Measurements from ENCODE around the genes RNF166 and SPG7.

- RRBS: no CpG with 5 or more reads among the region's 17 CpGs
Observed at GRCh38 chr16:88619689-88620577, 18.4 kb upstream of the IL17C start.

- RRBS: no CpG with 5 or more reads among the region's 16 CpGs
Observed at GRCh38 chr16:88641924-88642582, 3.7 kb downstream of the IL17C start.

DNA sequence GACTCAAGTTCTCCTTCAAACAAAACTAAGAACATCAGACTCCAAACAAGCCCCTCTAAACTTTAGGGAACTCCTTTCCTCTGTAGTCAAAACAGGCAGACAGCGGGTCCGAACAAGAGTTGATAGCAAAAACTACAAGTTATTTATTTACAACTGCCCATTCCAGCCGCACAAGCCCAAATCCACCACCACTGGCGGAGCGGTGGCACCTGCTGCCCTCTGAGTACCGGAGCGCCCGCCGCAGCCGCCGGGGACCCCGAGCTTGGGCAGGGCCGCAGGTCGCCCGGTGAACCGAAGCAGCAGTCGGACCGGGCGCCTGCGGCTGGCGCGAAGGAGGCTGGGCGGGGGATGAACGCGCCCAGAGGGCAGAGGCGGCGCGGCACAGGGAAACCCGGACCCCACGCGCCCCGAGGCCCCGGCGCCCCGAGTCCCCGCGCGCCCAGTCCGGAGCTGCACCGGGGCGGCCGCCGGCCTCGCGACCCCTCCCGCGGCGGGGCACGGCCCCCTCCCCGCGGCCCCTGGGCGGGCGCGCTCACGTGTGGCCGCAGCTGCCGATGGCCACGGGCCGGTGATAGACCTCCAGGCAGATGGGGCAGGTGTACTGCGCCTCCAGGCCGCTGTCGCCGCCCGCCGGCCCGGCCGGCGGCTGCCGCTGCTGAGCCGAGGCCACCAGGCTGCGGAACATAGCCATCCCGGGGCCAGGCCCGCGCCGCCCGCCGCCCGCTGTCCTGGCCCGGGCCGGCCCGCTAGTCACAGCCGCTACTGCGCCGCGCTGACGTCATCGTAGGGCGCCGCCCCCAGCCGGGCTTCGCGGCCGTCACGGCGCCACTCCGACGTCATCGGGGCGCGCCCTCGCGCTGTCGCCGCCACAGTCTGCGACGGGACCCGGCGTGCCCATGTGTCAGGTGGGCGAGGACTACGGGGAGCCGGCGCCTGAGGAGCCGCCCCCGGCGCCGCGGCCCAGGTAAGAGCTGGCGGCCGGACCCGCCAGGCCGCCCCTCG is at the start of gene RNF166:
Gene RNF166, minus strand, starts transcription at position 774 of the 1,002 bp plus-strand sequence.
- RRBS: 1% methylated on average over 60 of the region's 122 CpGs

DNA sequence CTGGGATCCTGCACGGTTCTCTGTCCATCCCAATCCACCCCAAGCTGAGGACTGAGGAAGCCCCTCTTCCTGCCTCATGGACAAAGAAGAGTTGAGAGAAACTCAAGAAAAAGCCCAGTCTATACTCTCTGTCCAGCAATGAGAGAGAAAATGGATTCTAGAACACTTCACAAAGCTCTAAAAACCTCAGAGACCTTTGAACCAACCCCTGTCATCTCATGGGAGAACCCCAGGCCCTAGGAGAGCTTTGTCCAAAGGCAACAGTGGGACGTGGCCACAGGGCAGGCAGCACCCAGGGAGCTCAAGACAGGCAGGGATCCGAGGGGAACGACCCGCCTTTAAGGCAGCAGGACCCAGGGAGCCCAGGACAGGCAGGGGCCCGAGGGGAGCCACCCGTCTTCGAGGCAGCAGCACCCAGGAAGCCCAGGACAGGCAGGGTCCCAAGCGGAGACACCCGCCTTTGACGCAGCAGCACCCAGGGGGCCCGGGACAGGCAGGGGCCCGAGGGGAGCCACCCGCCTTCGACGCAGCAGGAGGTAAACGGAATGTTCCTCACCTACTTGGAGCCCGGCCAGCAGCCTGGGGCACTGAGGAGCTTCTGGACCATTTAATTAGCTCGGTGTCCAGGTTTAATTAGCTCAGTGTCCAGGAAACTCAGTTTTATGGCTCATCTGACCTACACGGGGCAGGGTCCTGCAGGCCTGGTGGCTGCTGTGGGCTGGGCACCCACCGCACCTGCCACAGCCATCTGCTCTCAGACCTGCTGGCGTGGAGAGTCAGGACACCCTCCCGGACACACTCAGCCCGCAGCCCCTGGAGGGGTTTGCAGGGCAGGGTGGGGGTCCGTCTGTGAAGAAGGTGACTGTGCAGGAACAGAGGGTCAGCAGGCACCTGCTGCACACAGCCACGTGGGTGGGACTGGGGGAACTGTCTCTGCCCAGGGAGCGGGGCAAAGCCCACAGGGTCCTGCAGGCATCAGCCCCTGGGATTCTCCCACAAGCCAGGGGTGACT is 24.5 kb downstream of the PIEZO1 start:
- RRBS: 88% methylated on average over 5 of the region's 27 CpGs

- RRBS: no CpG with 5 or more reads among the region's 17 CpGs
Observed at GRCh38 chr16:88780959-88781624, 3.9 kb downstream of the PIEZO1 start.

DNA sequence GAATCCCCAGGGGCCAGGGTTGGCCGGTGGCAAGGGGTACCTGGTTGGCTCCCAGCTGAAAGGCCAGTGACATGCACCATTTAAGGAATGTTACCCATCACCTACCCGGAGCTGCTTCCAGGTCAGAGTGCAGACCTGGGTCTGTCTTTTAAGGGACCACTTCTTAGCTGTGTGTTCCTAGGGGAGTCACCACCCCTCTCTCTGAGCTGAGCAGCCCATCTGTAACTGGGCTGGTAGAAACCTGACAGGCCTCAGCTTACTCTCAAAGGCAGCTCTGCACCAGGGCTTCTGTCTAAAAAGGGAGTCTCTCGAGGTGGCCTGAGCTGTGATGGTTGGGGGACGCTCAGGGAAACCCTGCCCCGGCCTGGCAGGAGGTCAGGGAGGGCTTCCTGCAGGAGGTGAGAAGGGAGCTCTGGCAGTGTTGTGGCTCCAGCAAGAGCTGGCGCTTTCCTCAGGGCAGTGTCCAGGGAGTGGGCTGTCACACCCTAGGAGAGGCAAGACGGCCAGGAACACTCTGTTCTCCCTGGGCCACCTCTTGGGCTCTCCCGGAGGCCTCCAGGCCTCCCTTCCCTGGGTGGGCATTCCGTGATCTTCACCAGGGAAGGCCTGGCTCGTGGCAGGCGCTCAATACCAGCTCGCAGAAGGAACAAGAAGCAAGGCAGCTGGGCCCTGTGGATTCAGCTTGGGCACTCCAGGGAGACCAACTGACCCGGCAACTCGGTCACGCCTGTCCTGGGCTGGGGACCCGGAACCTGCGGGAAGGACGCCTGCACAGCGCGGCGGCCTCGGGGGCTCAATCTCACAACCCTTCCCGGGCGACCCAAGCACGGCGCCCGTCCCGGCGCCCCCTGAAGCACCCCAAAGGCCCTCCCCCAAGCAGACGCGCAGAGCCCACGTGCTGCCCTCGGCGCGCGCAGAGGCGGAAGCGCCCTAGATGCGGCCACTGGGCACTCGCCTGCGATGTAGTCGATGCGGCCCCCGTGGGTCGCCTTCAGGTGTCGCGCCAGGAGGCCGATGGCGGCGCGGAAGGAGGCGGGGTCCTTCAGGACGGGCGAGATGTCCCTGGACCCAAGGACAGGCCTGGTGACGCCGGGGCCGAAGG is 782 bp downstream of the APRT start:
- RRBS: 5% methylated on average over 10 of the region's 57 CpGs

- RRBS: no CpG with 5 or more reads among the region's 44 CpGs
Observed at GRCh38 chr16:88838781-88839435, 17.8 kb downstream of the GALNS start.

DNA sequence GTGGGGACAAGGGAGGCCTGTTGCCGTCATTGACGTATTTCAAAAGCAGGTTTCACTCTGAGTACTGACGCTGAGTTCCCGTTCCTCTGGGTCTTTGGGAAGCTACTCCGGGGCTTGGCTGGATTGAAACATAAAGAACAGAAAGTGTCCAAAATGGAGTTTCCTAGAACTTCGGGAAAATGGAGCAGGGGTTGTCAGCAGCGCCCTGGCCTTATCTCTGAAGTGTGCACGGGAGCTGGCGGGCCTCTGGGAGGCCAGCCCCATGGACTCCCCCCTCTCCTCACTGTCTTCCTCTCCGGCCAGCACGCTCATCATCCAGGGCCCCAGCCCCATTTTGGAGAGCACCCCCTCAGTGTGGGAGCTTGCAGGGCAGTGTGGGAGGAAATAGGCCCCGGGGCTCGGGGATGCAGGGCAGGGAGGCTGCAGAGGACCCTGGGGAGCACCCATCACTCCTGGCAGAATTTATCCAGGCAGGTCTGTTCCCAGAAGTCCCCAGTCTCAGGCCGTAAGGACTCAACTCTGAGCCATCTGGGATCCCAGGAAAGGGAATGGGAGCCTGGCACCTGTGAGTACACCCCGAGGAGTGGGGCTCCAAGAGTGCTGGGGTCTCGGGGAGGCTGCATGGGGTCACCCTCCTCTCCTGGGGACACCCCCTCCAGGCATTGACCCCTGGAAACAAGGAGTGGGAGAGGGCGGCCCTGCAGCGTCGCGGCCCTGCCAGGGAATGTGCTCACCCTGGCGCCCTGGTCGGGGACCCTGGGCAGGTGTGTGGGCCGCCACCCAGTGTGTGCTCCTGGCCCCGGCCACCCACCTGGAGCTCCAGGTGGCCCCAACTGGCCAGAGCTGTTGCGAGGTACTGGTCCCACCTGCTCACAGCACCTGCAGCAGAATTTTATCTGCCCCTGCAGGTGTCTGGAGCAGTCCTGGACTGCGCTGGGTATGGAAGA is 5.0 kb upstream of the PABPN1L start:
- RRBS: 19% methylated on average over 3 of the region's 26 CpGs

DNA sequence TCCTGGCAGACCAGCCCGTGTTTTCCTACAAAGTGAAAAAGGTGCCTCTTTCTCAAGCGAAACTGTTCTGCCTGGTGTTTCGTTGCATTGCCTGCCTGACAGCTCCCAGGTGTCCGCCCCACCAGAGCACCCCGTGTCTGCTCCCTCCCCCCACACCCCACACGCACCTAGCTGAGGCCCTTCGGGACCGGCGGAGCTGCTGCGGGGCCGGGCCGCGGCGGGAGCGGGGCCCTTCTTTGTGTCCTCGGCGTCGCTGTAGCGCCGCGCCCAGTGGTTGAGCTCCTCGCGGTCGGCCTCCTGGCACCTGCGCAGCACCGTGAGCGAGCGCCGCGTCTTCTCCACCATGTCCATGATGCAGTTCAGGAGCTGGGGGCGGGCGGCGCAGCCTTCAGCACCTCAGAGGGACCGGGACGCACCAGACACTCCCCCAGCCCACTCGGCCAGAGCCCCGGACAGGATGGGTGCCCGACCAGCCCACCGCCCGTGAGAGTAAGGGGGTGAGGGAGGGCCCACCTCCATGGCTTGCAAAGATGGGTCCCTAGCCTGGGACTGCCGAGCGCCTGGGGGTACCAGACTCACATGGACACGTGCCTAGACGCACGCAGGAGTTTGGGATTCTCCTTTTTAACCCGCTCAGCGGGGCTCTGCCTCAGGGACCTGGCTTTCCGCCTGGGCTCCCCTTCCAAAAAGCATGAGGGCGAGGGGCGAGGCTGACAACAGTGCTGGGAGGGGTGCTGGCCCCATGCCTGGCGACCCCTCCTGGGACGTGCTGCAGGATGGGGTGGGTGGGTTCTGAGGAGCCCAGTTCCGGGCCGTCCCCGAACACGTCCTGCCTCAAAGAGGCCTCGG is 14.9 kb upstream of the PABPN1L start:
- RRBS: 95% methylated on average over 4 of the region's 57 CpGs

DNA sequence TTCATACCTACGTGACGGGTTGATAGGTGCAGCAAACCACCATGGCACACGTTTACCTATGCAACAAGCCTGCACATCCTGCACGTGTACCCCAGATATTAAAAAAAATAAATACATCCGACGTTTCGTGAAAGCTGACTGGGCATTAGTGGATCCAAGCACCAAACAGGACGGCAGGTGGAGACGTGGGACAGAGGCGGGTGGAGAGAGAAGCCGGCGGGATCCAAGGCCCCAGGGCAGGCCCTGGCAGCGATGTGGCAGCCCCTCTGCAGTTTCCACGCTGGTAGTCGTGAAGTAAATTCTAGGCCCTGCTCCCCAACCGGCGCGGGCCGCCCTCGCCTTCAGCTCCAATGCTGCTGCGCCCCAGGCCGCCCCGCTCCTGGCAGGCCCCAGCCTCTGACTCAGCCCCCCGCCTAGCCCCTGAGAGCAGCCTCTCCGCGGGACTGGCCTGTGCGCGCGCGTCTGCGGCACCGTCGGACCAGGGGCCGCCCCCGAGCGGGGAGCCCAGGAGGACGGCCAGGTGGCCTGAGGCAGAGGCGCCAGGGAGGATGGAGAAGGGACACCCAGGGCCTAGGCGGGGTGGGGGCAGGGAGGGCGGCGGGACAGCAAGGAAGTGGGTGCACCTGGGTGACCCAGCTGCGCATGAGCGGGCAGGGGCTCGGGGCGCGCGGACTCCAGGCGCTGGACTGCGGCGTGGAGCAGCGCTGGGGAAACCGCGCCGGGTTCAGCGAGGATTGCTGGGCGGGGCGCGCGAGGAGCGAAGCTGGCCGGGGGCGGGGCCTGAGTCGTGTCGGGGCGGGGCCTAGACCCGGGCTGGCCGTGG is 29.4 kb downstream of the ZNF778 start:
- RRBS: 9% methylated on average over 15 of the region's 67 CpGs

GRCh38 chr16:89266999-89267457 is 49.5 kb downstream of the ZNF778 start:
- RRBS: no CpG with 5 or more reads among the region's 14 CpGs

- RRBS: no CpG with 5 or more reads among the region's 49 CpGs
Observed at GRCh38 chr16:89270071-89271175, 52.9 kb downstream of the ZNF778 start.

DNA sequence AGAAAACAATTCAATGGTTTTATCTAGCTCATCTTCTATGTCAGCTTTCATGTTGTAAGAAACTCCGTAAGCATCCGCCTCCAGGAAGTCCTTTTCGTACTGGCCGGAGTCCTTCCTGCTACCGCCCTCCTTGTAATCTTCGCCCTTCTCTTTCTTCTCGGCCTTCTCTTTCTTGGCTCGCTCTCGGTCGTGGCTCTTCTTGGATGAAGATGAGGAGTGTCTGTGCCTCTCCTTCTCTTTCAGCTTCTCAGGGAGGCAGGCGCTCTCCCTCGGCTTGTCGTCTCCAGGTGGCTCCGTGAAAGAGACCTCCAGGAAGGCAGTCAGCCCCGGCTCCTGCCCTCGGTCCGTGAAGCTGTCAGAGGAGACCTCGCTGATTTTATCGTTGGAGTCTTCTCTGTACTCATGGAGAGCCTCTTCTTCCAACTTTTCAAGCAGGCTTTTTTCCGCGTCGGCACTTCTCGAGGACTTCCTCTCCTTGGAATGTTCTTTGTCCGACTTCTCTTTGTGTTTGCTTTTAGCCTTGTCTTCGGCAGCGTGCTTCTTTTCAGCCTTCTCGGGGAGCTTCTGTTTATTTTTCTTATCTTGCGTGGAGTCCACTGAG is 64.9 kb downstream of the ZNF778 start:
- RRBS: no CpG with 5 or more reads among the region's 28 CpGs

DNA sequence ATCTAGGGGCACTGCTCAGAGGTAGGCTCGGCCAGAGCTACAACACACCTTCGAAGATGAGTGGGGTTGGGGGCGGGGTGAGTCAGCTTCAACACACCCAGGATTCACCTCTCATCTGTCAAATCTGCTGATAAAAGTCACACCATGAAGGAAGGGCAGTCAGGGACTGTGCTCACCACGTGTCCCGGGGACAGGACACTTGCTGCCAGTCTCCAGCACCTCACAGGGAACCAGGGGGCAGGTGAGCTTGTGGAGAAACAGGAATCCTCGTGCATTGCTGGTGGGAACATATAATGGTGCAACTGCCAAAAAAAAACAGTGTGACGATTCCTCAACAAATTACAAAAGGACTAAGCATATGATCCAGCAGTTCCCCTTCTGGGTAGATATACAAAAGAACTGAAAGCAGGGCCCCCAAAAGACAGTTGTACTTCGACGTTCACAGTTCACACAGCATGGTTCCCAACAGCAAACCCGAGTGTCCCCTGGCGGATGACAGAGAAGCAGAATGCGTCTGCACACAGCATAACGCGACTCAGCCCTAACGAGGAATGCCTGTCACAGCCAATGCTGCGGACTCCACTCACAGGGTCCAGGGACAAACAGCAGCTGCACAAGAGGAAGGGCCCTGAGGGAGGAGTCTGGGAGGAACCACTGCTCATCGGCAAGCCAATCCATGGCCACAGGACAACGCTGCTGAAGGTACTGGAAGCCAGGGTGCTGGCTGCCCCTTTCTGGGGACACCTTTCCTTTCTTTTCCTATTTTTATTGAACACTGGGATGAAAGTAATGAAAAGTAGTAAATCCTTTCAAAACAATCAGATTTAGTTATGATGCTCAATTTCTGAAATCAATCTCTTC is 133.0 kb downstream of the ANKRD11 start:
- RRBS: no CpG with 5 or more reads among the region's 18 CpGs

- RRBS: no CpG with 5 or more reads among the region's 20 CpGs
Observed at GRCh38 chr16:89374222-89374998, 116.0 kb downstream of the ANKRD11 start.

DNA sequence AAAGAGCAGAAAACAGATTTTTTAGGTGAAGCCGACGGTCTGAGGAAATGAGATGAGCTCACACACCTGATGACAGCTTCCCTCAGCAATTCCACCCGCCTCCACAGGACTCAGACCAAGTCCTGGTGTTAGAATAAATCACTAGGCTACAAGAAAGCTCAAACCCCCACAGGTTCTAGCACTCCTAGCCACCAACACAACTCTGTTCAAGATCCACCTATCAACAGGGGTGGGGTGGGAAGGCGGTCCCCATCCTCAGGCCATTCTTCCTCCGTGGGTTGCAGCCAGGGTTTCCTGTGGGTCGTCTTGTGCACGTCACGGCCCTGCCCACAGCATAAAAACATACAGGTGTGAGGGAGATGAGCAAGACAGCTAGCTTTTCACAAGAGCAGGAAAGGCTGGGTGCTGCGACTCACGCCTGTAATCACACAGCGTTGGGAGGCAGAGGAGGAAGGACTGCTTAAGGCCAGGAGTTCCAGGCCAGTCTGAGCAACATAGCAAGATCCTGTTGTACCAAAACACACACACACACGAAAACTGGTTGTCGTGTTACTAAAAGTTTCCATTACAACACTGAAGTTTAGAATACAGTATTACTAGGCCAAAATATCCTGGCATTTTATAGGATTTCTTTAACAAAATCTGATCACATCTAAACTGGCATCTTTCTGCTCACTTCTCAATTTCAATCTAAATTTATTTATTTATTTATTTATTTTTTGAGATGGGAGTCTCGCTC is 81.1 kb downstream of the ANKRD11 start:
- RRBS: no CpG with 5 or more reads among the region's 14 CpGs

DNA sequence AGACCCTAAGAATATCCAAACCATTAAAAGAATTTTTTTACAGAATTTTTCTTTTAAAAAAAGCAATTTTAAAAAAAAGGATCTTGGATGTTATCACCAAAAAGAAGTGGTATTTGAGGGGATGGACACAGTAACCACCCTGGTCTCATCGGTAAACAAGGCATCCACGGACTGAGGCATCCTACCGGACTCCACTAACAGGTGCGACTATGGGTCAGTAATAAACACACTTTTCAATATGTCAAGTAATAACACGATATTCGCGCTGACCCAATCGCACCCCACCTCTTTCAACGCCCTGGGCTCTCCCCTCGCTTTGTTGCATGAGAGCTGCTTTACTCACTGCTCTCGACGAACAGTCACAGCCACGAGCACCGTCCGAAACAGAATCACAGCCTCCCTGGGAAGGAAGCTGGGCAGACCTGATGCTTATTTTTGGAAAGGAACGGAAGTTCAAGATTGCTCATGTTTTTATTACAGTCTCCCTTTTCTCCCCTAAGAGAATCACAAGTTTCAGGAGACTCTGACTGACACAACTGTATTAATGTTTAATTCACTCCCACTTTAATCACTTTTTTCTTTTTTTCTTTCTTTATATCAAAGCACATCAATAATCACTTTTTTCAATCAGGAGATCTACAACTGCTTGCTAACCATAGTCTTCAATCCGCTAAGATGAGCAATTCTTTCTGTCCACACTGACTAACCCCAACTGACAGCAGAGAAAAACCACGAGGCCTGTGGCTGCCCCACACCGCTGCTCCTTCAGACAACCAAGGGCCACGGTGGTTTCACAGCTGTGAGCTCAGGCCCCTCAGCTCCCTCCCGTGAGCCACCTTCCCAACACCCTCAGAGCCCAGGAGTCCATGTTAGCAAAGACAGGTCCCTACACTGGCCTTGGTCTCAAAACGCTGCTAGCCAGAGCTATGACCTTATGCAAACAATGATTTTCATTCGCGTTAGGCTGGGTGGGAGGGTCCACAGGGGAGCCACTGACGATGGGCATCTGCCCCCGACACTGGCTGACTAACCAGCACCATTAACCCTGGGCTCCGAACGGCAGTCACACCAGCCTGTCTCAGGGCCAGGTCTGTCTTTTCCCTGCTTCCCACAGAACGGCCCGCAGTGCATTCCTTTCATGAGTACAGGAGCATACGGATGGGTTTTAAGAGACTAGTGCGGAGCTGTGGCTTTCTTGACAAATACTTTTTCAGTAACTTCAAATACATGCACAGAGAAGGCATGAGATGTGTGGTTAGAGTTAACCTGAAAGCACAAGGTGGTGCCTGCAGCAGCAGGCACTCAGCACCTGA is 67.6 kb downstream of the ANKRD11 start:
- RRBS: no CpG with 5 or more reads among the region's 32 CpGs

GRCh38 chr16:89467181-89467964 is 23.0 kb downstream of the ANKRD11 start:
- RRBS: no CpG with 5 or more reads among the region's 15 CpGs

- RRBS: 2% methylated on average over 8 of the region's 63 CpGs
Observed at GRCh38 chr16:89489040-89489830, 1.1 kb downstream of the ANKRD11 start.

DNA sequence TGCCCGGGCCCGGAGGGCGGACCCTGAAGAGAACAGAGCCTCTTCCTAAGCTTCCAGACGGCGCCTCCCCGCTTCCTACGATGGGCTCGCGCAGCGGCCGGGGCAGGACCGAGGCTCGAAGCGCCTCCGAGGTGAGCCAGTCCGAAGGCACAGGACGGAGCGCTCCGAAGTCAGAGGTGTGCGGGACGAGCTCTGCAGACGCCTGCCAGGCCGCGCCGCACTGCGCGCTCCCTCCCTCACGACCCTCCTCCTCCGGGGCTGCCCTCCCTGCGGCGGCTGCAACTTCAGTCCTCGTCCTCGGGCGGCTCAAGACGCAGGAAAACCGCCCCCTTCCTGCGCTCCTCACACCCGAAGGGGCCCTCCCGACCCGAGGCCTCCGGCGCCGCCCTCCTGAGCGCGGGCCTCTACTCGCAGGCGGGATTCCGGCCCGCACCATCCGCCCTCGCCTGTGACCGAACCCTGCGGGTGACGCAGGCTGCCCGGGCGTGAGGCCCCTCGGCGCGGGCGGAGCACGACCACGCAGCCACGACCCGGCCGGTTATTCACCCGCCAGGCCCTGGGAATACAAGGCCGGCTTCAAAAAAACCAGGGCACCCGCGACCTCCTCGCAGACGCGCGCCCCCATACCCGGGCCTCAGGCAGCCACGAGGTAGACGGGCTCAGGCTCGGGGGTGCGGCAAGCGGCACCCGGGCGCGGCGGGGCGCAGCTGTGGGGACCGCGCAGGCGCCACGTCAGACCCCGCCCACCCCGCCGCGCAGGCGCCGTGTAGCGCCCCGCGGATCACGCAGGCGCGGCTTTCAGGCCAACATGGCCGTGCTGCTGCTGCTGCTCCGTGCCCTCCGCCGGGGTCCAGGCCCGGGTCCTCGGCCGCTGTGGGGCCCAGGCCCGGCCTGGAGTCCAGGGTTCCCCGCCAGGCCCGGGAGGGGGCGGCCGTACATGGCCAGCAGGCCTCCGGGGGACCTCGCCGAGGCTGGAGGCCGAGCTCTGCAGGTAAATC is at the start of gene SPG7:
Gene SPG7, plus strand, starts transcription at position 794 of the 998 bp plus-strand sequence.
- RRBS: 1% methylated on average over 52 of the region's 116 CpGs